Thoracic aorta endothelial cell (primary cell): ENCODE measurements around a stretch of chr17.

- CAGE, long polyA plus RNA: no peak
These were observed 46.5 kb downstream of the TEX2 start for GRCh38 chr17:64216304-64217121.

- CAGE, long polyA plus RNA: no peak
These were observed 25.3 kb downstream of the TEX2 start for GRCh38 chr17:64237758-64238095.

GRCh38 chr17:64321127-64321440, 58.0 kb upstream of the TEX2 start:
- CAGE, long polyA plus RNA: no peak

DNA sequence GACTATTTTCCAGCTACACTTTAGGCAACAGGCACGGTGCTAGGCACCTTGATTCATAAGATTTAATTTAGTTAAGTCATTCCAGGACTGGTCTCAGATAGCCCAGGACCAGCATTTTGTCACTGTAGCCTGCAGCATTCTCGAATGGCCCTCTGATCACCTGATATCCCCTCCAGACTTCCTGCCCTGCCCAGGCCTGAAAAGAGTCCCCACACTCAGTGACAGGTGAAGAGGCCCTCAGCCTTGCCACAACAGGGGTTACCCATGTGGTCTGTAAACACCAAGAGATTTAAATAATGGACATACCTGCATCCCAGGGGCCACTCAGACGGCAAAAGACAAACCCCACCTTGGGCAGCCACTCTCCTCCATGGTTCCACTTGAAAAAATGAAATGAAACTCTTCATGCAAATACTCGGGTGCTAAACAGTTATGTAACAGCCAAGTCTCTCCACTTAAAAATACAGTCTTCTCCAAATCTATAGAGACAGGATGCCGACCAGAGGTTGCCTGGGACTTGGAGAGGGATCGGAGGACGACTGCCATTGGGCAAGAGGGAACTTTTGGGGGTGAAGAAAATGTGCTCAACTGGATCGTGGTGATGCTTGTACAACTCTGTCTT, 22.9 kb upstream of the PECAM1 start:
- CAGE, long polyA plus RNA: no peak

DNA sequence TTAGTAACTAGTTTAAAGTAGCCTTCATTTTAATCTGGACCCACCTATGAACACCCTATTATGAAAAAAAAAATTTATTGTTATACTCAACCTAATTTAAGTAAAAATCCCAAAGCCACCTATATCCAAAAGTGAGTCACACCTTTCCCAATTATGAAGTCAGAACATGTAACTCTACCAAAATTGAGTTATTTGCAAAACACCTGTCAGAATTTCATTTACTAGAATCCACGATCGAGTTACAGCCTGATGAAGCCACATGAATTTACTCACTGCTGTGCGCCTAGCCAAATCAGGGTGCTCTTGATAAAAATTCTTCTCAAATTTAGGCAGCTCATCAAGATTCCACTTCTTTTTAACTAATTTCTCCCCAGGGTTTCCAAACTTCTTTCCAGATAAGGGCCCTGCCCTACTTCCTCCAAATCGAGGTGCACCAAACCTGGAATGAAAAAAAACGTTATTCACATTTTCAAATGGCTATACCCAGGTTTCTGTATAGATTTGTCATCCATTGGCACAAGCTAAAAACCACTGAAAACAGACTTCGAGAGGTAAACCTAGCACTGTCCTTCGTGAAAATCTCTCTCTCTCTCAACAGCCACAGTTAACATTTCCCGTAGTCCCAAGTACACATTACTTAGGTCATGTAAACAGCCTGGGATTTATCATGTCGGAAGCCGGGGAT, 1.5 kb downstream of the DDX5 start:
- CAGE, long polyA plus RNA: no peak

- CAGE, long polyA plus RNA: no peak
These were observed 27.8 kb downstream of the CEP95 start for GRCh38 chr17:64534300-64535164.

GRCh38 chr17:64590758-64591243, 71.3 kb downstream of the SMURF2 start:
- CAGE, long polyA plus RNA: no peak

GRCh38 chr17:64968955-64969665, 49.8 kb upstream of the LRRC37A3 start:
- CAGE, long polyA plus RNA: no peak

GRCh38 chr17:64969926-64970489, 50.7 kb upstream of the LRRC37A3 start:
- CAGE, long polyA plus RNA: no peak

GRCh38 chr17:65058196-65058528, 1.6 kb upstream of the GNA13 start:
- CAGE, long polyA plus RNA: no peak

- CAGE, long polyA plus RNA: no peak
These were observed 15.2 kb upstream of the GNA13 start for GRCh38 chr17:65071795-65072155.

GRCh38 chr17:65183647-65183975, 46.4 kb downstream of the RGS9 start:
- CAGE, long polyA plus RNA: no peak

- CAGE, long polyA plus RNA: no peak
These were observed 153.5 kb downstream of the RGS9 start for GRCh38 chr17:65290589-65291162.

GRCh38 chr17:65799927-65800277, 238.5 kb upstream of the AXIN2 start:
- CAGE, long polyA plus RNA: no peak

DNA sequence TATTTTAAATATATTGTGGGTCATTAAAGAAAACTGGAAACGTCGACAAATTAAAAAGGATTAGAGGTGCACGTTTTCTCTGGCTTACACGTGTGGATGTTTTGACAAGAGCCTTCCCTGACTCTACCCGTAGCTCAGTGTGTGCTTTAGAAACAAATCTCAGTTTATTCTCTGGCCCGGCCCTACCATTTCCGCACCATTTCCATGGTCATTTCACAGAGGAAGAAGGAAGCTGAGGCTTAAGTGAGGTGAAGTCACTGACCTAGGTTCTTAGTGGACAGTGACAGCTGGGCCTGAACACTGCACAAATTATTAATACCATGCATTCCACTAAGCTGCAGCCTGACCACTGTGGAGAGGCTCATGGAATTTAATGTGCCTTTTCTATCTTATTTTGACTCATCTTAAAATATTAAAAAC, 990 bp downstream of the CEP112 start:
- CAGE, long polyA plus RNA: no peak

- CAGE, long polyA plus RNA: no peak
These were observed 95.9 kb downstream of the PRKCA start for GRCh38 chr17:66397996-66398947.

DNA sequence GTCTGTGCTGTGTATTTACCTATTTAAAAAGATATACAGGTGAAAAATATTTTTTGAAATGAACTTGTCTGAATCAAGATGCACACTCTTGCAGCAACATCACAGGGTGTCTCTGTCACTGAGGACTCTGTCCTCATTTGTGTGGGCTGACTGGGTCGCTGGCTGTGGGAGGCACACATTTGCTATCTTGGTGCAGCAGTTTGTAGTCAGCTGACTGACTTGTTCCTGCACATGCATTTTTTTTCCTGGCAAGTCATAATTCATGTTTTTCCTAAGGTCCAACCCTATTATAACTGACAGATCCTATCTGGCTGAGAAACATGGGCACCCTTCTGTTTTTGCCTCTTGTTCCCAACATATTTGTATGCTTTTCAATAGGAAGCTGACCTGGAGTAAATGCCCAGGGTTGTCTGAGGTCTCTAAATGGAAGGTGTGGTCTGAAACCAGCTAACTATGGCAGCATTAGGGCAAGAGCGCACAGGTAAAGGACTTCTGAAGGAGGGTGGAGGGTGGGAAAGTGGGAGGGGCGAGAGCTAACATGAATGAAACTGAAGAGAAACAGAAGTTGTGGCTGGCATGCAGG, 165.9 kb downstream of the PRKCA start:
- CAGE, long polyA plus RNA: no peak

DNA sequence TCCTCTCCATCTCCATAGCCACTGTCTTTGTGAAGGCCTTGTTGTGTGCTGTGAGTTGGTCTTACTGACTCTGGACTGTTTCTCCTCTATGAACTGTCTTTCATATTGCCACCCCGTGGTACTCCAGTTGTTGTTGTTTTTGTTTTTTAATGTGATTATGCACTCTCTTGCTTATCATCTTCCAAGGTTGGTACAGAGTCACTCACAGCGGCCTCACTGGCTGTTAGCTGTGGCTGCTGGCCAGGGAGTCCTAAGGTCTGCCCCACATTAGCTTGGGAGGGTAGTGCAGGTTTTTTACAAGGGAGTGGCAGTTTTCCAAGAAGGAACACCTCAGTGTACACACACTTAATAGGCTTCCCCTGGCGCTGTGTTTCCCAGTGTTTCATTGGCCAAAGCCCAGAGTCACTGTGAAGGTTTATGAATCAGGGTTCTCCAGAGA, 206.3 kb downstream of the PRKCA start:
- CAGE, long polyA plus RNA: no peak

GRCh38 chr17:66673431-66674091, 161.4 kb upstream of the CACNG5 start:
- CAGE, long polyA plus RNA: no peak

DNA sequence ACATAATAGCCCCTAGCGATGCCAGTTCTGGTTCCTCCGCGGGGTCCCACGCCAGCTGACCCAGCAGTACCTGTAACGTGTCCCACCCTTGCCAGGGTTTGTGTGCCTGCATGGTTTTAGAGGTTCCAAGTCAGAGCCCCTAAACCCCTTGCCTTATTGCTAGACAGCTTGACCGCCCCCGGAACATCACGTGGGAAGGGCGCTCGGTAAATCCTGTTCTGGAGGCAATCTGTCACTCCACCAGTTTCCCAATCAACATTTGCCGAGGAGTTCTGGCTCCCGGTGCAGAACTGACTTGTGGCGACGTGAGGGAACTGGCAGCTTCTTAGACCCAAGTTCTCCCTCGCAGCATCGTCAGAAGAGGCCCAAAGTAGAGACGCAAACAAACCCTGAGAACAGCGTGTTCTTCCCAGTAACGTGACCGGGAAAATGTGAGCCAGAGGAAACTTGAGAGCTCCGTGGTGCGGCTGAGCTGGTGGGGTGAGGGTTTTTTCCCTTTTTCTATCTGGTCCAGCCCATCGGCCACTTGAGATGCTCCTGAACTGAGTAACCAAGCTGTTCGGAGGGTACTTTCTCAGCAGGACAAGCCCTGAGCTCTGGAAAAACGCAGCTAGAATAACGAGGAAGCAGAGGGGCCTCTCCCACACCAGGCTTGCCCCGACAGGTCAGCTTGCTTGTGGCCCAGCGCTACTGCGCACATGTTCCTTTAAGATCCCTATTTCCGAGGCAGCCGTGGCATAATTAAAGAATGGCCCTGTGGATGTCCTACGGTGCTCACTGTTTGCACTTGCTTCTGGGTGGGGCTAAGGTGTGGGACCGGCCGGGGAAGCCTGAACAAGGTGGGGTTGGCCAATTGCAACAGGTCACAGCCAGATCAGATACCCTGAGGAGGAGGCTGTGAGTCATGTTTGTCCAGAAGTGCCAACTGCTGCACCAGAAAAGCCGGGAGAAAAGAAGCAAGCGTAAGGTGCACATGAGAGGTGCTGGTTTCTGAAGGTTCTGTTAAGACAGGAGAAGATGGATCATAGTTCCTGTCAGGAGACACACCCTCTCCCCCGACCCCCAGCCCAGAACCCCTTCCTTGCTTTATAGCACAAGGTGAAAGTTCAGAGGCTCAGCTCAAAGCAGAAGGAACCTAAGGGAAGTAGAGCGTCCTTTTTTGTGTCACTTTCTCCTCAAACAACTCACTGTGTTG, 158.7 kb upstream of the CACNG5 start:
- CAGE, long polyA plus RNA: no peak